Left ventricle myocardium (tissue), 1 donor: ENCODE data around the genes THRAP3, EVA1B, LSM10 and CSF3R.

GRCh38 chr1:36108926-36109564, 16.0 kb downstream of the COL8A2 start:
- PRO-cap = no peak

- PRO-cap = no peak
These were observed 11.2 kb upstream of the COL8A2 start for GRCh38 chr1:36135908-36137008.

GRCh38 chr1:36142065-36142922, 7.0 kb downstream of the TRAPPC3 start:
- PRO-cap = no peak

GRCh38 chr1:36150110-36150627, 883 bp upstream of the TRAPPC3 start:
- PRO-cap = no peak

GRCh38 chr1:36224261-36225300, at the start of gene THRAP3:
Gene THRAP3 (plus strand): TSS chr1:36224443.
- PRO-cap = bidirectional peak, plus-strand start at chr1:36224429, minus-strand start at chr1:36224104; bidirectional peak, plus-strand start at chr1:36224727, minus-strand start at chr1:36224652

GRCh38 chr1:36225301-36225957, 1.2 kb downstream of the THRAP3 start:
- PRO-cap = no peak

GRCh38 chr1:36232216-36233033, 8.2 kb downstream of the THRAP3 start:
- PRO-cap = no peak

DNA sequence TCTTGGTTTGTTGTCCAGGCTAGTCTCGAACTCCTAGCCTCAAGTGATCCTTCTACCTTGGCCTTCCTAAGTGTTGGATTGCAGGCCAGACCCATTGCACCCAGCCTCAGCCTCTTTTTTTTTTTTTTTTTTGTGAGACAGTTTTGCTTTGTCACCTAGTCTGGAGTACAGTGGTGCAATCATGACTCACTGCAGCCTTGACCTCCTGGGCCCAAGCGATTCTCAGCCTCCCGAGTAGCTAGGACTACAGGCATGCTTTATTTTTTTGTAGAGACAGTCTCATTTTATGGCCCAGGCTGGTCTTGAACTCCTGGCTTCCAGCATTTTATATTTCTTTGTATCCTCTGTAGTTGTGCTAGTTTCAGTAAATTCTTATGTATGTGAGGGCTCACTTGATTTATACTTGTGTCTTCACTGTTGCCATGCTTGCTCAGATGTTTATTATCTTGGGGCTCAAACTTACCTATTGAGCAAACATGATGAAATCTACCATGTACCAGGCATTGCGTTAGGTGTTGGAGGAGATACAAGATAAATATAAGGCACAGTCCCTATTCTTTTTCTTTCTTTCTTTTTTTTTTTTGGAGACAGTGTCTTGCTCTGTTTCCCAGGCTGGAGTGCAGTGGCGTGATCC, 24.2 kb downstream of the THRAP3 start:
- PRO-cap = no peak

DNA sequence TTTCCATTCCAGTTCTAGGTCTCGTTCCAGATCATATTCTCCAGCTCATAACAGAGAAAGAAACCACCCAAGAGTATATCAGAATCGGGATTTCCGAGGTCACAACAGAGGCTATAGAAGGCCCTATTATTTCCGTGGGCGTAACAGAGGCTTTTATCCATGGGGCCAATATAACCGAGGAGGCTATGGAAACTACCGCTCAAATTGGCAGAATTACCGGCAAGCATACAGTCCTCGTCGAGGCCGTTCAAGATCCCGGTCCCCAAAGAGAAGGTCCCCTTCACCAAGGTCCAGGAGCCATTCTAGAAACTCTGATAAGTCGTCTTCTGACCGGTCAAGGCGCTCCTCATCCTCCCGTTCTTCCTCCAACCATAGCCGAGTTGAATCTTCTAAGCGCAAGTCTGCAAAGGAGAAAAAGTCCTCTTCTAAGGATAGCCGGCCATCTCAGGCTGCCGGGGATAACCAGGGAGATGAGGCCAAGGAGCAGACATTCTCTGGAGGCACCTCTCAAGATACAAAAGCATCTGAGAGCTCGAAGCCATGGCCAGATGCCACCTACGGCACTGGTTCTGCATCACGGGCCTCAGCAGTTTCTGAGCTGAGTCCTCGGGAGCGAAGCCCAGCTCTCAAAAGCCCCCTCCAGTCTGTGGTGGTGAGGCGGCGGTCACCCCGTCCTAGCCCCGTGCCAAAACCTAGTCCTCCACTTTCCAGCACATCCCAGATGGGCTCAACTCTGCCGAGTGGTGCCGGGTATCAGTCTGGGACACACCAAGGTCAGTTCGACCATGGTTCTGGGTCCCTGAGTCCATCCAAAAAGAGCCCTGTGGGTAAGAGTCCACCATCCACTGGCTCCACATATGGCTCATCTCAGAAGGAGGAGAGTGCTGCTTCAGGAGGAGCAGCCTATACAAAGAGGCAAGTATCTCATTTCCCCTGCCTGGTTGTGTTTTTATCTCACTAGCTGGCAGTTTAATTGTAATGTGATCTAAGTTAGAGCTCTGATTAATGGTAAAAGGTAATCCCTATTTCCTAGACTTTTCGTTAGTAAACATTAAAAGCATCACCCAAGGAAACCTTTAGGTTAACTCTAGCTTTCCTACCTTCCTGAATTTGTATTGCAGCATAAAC, 19.4 kb upstream of the SH3D21 start:
- PRO-cap = no peak

DNA sequence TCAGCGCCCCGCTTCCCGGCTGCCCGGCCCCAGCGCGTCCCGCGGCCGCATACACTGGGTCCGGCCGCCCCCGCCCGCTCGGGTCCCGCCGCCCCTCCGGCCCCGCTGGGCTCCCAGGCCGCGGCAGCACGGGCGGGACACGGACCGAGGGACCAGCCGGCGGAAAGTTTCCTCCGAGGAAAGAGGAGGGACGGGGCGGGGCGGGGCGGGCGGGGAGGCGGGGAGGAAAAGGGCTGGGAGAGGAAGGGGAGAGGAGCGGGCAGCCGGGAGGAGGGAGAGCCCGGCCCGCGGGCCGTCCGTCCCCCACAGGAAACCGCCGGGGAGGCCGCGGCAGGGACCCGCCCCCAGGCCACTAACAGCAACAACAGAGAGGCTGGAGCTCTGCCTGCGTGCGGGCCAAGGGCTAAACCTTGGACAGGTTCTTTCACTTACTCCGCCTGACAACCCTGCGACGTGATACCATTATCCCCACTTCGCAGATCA, at the start of gene EVA1B:
EVA1B (minus strand) TSS at position 185 of the 483 bp plus-strand sequence.
- PRO-cap = bidirectional peak, plus-strand start at position 361 of the sequence, minus-strand start at position 182 of the sequence

- PRO-cap = no peak
These were observed 30.9 kb downstream of the STK40 start for GRCh38 chr1:36354794-36355332.

DNA sequence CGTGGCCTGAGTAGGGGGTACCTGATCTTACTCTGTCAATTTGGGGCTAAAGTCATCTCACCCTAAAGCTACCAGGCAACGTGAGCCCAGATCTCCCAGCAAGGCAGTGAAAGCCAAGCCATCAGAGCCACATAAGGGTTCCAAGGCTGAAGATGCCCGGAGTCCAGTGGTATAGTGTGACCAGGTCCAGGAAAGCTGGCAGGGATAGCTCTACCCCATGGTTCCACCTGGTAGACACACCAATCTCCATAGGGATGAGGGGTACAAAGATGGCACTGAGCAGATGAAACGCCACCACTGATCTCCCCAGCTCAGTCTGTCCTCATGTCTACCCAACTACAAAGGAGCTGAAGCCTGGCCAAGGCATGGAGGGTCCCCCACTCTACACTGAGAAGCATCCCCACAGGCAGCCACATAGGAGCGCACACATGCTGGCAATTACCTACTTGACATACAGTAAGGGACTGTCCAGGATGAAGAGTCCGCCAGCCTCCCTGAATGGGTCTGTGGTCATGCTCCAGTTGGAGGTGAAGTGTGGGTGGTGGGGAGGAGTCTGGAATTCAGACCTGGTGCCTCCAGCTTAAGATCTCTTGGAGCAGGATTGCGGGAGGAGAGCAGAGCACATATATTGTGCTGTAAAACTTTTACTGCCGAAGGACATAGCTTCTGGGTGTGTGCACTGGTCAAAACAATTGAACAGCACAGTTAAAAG, 18.2 kb downstream of the STK40 start:
- PRO-cap = no peak

DNA sequence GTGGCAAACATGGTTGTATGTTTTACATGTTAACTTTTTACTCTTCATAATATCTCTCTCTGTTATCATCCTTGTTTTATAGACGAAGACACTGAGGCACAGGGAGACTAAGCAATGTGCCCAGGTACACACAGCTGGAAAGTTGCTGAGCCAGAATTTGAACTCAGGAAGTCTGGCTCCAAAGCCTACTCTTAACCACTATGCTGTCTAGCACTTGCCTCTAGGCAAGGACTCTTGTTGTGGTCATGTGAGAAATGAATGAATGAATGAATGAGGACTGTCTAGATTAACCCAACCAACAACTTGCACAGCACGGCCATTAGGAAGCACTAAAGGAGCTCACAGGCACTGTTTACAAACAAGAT, 1.3 kb downstream of the STK40 start:
- PRO-cap = no peak

GRCh38 chr1:36384809-36385547, 746 bp downstream of the STK40 start:
- PRO-cap = no peak

DNA sequence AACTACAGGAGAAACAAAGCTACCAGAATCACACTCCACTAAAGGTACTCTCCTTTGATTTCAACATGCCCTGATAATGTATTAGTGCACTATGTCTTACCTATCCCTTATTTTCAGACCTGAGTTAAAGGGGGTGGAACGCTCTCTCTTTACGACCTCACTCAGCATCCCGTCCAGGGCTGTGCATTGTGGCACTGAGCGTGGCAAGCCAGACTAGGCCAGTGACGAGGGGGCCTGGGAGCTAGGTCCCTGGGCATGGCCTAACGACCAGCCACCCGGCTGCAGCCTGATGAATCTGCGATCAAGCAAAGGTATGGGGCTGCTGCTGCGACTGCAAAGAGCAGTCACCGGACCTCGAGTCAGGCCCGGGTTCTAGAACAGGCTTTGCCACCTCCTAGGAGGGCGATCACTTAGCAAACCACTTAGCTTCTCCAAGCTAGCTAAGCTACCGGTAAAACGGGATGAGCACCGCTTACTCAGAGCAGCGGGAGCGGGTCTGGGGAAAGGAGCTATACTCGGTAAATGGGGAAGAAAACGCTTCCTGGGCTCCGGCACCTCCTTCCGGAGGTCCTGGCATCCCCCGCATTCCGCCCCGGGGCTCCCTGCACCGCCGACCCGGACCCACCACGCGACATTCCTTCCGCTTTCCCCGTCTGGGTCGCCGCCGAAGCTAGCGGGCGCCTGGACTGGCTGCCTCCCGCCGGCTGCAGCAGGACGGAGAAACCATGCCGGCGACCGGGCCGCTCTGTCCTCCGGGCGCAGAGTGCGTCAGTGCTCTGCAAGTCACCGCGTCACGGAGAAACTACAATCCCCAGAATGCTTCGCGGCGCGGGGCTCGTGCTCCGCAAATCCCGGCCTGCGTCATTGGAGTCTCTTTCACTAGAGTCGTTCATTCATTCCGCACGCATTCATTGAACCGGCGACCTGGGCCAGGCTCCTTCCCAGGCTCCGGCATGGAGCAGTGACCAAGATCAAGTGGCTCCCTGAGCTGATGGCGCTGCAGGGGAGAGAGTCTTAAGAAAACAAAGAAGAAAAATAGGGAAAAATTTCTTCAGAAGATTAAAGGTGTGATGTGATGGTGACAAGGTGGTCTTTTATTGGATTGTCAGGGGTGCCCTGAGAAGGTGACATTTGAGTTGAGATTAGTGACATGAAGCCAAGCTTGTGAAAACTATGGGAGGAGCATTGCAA, at the start of gene LSM10:
LSM10 (minus strand) TSS at position 767 of the 1,191 bp plus-strand sequence.
- PRO-cap = bidirectional peak, plus-strand start at position 913 of the sequence, minus-strand start at position 747 of the sequence

DNA sequence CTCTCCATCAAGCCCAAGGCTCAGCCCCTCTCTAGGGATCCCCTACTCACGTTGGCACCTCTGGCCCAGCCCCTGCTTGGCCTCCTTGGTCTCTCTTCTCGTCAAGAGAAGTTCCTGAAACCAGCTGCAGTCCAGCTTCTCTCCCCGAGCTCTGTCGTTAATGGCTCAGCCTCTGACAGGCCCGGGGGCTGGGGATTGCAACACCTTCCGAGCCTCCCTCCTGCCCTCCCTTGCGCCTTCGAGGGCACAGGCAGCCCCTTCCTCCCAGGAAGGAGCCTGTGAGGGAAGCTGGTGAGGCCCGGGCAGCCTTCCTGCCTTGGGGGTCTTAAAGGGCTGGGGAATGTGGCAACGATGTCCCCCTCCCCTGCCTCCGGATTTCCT, at the start of gene CSF3R:
CSF3R (minus strand) TSS at position 153 of the 381 bp plus-strand sequence.
- PRO-cap = unidirectional peak, minus-strand start at position 153 of the sequence

- PRO-cap = no peak
These were observed 29.2 kb upstream of the GRIK3 start for GRCh38 chr1:37063616-37063852.

DNA sequence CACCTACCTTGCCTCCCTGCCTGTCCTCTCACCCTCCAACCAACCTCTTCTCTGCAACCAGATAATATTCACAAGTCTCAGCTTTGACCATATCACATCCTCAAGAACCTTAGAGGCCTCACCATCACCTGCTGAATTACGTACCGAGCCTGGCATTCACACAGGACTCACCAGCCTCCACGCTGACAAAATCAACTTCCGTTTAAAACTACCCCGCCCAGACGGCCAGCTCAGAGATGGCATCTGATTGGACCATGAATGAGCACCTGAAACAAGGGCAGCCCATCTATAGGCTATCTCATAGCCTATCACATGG, 50.7 kb upstream of the ZC3H12A start:
- PRO-cap = no peak

GRCh38 chr1:37479253-37479557, 4.8 kb downstream of the ZC3H12A start:
- PRO-cap = no peak

DNA sequence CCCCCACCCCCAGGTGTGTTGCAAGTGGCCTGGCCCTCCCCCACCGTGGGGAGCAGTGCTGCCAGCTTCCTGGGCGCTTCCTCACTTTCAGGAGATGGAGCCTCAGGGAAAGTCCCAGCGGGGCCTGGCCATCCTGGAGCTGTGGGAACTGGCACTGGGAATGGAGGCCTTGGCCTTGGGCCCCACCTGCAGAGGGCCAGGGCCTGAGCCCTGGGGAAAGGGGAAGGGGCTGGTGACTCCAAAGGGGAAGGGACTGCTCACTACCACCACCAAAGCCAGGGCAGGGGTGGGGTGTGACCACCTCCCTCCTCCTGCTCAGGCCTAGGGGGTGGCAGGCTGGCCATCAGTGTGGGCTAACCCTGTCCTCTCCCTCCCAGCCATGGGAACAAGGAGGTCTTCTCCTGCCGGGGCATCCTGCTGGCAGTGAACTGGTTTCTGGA, 5.6 kb downstream of the ZC3H12A start:
- PRO-cap = no peak